ENCODE data around the gene CBX3.

DNA sequence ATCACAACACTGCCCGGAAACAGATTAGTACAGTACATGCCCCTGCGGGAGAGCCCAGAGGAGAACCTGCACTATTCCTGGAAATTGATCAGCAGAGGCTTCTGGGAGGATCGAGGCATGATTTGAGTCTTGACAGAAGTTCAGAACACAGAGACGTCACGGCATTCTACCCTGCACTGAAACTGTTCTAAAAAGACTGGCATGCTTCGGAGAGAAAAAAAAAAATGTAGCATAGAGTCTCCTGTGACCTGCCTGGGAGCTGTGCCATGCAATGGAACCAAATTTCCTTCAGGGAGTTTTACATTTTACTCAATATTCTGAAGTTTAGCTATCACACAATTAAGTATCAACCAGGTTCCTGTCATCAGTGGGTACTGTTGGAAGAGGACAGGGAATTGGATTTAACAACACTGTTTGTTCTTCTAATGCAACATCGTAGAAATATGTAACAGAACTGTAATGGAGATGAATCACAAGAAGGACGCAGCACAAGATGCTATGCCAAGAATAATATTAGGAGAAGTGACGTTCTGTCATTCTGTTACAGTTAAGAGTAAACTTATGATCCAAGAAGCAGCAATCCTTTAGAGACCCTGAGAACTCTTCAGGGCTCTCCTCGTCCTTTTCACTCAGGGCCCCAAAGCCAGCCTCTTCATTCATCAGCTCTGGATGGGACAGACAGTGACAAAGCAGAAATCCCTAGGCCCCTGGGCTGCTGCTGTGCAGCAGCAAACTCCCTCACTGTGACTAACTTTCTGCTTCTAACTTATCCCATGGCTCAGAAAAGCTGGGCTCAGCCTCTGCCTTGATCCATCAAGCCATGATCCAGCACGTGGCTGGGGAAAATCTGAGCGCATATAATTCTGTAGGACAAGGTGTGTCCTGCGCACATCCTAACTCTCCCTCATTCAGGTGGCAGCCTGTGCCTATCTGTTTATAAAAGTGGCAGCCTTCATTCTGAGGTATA is 8.9 kb upstream of the IL6 start:
- RAMPAGE, total RNA = no peak

GRCh38 chr7:23297826-23298432 is 1.2 kb upstream of the MALSU1 start:
- RAMPAGE, total RNA = no peak

- RAMPAGE, total RNA = no peak
Observed at GRCh38 chr7:23469860-23470138, 492 bp downstream of the IGF2BP3 start.

- RAMPAGE, total RNA = no peak
Observed at GRCh38 chr7:24795037-24795788, 37.9 kb upstream of the GSDME start.

DNA sequence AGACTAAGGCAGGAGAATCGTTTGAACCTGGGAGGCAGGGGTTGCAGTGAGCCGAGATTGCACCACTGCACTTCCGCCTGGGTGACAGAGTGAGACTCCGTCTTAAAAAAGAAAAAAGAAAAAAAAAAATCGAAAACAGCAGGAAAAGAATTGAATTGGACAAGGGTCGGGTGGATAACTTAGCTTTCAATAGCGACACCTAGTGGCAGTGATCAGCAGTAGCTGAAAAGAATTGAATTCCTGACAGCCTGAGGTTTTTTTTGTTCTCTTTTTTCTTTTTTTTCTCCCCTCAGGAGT is 55.2 kb downstream of the CYCS start:
- RAMPAGE, total RNA = no peak

DNA sequence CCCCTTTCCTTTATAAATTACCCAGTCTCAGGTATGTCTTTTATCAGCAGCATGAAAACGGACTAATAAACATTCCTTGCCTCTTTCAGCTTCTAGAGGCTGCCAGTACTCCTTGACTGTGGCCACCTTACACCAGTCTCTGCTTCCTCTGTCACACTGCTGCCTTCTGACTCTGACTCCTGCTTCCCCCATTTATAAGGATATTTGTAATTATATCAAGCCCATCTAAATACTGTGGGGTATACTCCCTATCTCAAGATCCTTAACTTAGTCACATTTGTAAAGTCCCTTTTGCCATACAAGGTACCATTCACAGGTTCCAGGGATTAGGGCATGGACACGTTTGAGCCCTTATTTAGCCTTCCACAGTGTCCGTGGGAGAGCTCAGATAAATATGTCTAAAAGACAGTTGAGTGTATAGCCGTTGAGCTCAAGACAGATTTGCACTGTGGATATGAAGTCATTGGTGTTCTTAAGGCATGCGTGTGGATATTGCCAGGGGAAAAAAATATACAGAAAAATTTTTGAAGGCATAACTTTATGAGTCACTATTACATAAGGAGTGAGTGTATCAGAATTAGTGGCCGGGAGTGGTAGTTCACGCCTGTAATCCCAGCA is 12.8 kb downstream of the CYCS start:
- RAMPAGE, total RNA = no peak

DNA sequence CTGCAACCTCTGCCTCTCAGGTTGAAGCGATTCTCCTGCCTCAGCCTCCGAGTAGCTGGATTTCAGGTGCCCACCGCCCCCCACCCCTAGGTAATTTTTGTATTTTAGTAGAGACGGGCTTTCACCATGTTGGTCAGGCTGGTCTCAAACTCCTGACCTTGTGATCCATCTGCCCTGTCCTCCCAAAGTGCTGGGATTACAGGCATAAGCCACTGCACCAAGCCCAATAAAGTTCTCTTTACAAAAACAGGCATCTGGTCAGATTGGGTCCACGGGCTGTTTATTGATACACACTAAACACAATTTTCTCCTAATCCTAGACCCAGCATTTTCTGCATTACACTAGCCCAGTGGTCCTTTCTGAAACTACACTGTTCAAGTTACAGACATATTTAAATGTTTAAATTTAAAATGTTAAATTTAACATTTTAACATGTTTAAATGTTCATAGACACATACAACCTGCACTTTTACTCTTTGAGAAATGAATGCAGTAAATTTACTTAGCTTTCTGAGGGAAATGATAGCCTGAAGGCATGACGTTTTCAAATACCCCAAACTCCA is 6.6 kb downstream of the CYCS start:
- RAMPAGE, total RNA = no peak

DNA sequence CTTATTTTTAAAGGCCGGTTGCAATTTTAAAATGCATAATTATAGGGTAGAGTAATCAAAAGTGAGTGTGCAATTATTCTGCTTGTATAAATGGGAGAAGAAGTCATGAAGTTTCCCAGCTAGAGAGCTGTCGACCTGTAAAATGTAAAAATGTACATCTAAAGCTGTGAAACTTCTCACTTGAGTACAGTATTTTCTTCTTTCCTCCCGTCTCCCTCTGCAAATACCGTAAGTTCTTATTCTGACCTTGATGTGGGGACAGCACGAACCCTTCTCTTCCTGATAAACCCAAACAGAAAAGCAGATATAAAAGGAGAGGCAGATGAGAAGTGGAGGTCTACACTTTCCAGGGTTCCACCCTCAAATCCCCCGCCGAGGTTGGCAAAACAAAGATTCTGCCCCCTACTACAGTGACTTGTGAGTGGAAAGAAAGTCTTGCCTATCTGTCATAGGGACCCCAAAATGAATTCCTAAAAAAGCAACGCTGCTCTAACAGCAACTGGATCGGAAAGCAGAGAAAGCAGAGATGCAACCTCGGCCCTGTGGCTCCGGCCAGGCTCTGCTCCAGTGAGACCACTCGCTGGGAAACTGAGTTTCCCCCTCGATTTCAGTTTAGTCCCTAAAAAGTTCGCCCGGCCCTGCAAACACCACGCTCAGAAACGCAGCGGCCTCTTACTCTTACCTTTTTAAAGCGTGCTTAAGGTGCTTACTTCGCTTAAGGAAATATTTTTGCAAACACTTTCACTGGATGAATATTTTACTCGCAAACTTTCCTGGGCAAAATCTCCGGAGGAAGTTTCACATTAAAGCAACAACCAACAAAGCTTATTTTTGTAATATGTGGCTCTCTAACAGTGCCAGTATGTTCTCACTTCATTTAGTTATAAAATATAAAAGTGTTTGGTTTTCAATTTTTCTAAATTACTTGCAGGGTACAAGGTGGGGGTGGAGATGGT is 298.0 kb upstream of the NFE2L3 start:
- RAMPAGE, total RNA = no peak

- RAMPAGE, total RNA = no peak
Observed at GRCh38 chr7:25858568-25859176, 293.3 kb upstream of the NFE2L3 start.

DNA sequence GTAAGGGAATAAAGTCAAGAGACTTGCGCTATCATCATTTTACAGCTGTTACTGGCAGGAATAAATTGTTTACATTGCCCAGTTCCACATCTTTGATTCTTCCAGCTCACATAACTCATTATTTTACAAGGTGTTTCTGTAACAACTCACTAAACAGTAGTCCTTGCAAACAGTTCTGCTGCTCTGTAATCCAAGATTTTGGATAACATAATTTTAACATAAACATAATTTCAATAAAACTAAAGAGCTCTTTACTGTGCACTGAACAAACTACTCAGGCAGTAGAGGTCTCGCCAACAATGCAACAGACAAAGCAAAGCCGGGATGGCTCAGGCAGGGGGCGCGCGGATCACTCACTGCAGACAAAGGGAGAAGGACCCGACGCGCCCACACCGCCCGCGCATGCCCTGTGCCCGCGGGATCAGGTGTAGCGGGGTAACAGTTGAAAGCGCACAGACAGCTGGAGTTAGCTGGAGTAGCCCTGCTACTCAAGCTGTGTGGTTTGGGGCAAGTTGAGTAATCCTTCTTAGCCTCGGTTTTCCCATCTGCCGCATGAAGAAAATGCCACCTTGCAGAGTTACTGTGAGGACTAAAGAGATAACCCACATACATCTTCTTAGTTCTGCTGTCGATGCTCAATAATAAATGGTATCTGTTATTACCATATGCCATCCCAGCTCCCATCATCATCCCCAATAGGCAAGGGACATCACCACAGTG is 73.1 kb upstream of the NFE2L3 start:
- RAMPAGE, total RNA = no peak

DNA sequence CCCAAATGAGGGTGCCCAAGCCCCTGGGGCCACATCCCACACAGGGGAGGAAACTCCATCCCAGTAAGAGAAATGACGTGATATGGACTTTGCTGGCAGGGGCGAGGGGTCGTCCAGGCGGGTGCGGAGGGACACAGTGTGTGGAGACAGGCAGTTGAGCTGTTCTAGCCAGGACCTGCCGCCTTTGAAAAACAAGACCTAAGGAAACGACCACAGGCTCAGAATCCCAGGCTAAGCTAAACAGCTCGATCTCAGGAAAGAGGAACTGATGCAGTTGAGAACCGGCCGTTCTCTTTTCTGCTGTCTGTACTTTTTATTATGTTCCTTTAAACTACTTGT is 51.1 kb upstream of the NFE2L3 start:
- RAMPAGE, total RNA = no peak

DNA sequence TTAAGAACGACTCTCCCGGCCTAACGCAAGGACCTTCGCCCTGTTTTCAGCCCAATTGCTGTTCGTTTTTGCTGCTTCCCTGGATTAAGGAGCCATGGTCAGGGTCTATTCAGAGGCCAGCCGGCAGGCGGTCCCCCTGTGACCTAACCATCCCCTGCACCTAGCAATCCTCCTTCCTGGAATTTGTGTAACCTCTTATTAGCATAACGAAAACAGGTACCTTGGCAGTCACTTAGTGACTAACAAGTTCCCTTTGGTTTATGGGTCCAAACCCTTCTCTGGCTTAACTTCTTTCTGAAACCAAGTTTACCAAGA is 1.4 kb downstream of the NFE2L3 start:
- RAMPAGE, total RNA = no peak

- RAMPAGE, total RNA = no peak
Observed at GRCh38 chr7:26185130-26185496, 15.4 kb downstream of the HNRNPA2B1 start.

DNA sequence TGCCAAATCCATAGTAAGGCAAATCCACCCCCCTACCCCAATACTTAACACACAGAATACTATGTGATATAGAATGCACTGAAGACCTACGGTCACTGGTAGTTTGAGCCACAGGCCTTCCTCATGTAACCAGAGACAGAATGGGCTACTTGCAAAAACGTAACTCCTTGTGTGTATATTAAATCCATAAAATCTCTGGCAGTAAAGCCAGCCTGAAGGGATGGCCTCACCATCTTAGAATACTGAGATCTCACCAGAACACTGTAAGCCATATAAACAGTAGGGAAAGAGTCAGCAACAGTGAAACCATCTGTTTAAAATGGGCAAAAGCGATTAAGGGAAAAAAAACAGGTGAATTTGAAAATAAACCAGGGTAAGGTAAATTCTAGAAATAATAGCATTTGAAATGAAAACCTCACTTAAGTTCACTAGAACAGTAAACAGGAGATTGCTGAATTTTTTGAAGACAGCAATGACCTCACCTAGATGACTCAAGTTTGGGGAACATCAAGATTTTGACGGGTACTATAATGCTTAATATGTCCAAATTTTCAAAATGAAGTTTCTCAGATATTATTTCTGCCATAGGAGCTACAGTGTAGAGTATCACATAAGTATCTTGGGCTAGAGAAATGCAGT is 14.0 kb downstream of the HNRNPA2B1 start:
- RAMPAGE, total RNA = no peak

DNA sequence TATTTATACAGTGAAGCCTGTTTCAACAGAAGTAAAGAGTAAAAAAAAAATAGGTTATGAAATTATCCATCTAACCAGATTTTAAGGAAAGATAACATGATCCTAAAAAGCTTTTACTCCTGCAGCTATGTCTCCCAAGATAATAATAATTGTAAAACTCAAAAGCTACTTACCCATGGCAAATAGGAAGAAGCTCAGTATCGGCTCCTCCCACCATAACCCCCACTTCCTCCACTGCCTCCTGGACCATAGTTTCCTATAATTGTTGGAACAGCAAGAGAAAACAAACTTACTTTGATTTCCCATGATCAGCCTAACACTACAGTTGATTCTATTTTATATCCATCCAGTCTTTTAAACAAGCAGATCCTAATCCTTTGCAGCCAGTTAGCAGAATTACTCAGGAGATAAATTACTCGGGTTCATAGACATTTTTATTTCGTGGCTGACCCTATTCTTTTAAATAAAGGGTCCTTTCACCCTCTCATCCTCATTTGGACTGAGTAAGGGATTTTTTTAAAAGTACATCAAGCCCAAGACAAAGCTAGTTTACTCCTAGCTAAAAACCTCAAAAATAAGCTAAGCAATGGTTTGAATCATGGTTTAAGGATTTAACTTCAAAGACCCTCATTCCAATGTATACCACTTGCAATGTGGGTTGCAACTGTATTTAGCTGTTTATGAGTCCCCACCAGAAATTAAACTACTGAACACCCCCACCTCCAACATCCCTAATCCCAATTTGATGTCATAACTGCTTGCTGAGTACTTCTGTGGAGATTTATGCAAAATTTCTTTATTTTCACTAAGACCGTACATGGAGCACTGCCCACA is 8.0 kb downstream of the HNRNPA2B1 start:
- RAMPAGE, total RNA = no peak

DNA sequence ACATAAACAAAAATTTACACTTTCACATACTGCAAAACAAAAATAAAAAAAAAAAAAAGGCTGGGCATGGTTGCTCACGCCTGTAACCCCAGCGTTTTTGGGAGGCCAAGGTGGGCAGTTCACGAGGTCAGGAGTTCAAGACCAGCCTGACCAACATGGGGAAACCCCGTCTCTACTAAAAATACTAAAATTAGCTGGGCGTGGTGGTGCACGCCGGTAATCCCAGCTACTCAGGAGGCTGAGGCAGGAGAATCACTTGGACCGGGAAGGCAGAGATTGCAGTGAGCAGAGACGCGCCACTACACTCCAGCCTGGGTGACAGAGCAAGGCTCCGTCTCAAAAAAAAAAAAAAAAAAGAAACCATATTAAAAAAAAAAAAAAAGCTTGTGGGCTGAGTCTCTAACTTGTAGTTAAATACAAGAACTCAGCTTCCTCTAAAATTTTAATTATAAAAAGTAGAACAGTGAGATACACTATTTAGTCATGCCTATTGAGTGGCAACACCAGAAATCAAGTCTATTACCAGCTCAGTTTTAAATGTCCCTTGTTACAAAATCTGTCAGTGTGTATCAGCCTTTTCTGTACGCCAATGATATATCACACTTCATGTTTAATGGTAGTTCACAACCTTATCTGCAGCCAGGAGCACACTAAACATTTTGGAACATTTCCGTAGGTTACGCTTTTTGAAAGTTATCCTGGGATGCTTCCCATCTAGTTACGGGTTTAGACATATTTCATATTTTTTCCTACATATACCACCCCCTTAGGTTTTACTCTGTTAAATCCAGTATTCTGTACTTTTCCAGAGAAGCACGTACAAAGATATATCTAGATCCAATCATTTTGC is 5.6 kb downstream of the HNRNPA2B1 start:
- RAMPAGE, total RNA = no peak

GRCh38 chr7:26198076-26198492 is 2.5 kb downstream of the HNRNPA2B1 start:
- RAMPAGE, total RNA = no peak

DNA sequence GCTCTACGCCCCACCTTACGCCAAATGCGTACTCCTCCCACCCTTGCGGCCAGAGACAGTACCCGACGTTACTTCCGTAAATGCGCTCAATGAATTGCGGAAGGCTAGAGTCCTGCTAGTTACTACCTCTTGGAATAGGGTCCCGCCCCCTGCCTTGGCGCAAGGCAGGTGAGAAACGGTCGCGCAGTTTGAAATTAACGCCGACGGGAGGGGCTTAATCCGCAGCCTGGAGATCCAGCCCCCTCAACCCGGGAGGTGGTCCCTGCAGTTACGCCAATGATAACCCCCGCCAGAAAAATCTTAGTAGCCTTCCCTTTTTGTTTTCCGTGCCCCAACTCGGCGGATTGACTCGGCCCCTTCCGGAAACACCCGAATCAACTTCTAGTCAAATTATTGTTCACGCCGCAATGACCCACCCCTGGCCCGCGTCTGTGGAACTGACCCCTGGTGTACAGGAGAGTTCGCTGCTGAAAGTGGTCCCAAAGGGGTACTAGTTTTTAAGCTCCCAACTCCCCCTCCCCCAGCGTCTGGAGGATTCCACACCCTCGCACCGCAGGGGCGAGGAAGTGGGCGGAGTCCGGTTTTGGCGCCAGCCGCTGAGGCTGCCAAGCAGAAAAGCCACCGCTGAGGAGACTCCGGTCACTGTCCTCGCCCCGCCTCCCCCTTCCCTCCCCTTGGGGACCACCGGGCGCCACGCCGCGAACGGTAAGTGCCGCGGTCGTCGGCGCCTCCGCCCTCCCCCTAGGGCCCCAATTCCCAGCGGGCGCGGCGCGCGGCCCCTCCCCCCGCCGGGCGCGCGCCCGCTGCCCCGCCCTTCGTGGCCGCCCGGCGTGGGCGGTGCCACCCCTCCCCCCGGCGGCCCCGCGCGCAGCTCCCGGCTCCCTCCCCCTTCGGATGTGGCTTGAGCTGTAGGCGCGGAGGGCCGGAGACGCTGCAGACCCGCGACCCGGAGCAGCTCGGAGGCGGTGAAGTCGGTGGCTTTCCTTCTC is at the start of gene CBX3:
Gene CBX3 (plus strand): TSS at position 889 of the 989 bp plus-strand sequence.
- RAMPAGE, total RNA = start-site peak on the plus strand centred at position 900 of the sequence, 69 bp wide, 10,696 and 8,196 reads in 2 replicates

- RAMPAGE, total RNA = no peak
Observed at GRCh38 chr7:26343360-26343859, 51.7 kb downstream of the SNX10 start.

GRCh38 chr7:26360680-26361101 is 69.0 kb downstream of the SNX10 start:
- RAMPAGE, total RNA = no peak